HT-29 (cell line): ENCODE measurements around the genes EYS and RIMS1.

DNA sequence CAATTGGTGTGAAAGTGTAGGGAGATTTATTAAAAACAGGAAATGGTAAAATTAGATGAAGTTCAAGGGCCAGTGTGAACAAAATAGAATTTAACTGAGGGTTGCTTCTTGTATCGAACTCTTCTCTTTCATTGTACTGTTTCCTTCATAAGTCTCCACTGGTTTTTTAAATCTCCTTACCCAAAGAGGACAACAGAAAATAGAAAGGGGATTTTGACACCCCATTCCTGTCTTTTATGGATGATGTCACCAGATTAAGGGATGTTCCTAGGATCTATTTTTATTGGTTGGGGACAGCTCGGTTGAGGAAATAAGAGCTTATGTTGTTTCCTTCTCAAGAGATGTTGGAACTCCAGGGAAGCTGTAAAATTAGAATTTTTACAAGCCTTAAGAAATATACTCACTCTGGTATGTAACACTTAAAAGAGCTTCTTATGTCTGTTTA, 171.4 kb downstream of the PHF3 start:
- RAMPAGE, long total RNA, result no peak

GRCh38 chr6:64733399-64733786, 567.9 kb upstream of the ZC3H11C start:
- RAMPAGE, long total RNA, result no peak

GRCh38 chr6:65707061-65707460, at the start of gene EYS:
EYS (minus strand) TSS chr6:65707226.
- RAMPAGE, long total RNA, result no peak

GRCh38 chr6:68559170-68559369, 76.0 kb upstream of the ADGRB3 start:
- RAMPAGE, long total RNA, result no peak

- RAMPAGE, long total RNA, result no peak
Measured at GRCh38 chr6:69138830-69139632, 503.9 kb downstream of the ADGRB3 start.

DNA sequence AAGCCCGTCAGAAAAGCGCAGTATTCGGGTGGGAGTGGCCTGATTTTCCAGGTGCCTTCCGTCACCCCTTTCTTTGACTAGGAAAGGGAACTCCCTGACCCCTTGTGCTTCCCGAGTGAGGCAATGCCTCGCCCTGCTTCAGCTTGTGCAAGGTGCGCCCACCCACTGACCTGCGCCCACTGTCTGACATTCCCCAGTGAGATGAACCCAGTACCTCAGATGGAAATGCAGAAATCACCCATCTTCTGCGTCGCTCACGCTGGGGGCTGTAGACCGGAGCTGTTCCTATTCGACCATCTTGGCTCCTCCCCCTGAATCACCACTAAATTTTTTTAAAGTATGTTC, 351.6 kb downstream of the LMBRD1 start:
- RAMPAGE, long total RNA, result no peak

DNA sequence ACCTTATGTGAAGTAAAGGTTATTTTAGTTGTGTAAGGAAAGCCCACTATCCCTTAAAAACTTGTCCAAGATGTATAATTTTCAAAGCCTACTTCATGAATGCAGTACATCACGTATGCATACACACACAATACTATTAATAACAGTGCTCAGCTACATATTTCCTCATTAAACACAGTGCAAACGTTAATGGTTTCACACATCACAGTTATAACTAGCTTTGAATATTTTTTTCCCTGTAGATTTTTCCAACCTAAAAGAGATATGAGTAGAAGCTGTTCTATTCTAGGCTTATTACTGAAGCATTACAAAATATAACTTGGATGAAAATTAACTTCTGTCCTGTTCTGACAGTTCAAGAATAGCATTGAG, 6.3 kb downstream of the LMBRD1 start:
- RAMPAGE, long total RNA, result no peak

DNA sequence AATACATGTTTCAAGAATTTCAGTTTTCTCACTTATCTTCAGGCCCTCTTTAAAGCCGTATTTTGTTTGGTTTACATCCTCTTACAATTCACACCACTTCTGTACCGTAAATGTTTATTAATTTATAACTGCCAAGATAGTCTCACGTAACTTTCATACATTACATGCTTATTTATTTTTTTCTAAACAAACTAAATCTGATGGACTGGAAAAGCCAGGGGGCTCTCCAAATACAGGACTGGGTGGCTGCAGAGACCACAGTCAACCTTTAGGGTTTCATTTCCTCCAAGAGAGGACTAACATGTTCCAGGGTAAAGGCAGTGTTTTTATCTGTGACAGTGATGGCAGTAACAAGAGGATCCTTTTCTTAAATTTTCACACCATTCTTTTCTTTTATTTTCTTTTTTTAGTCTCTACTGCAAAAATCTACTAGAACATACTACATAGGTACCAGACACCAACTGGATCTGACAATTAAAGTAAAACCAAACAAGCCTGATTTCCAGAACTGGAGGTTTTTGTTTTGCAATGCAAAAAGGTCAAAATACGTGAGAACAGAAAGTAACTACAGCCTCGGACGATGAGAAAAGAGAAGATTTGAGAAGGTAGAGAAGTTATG, 1.3 kb downstream of the LMBRD1 start:
- RAMPAGE, long total RNA, result no peak

- RAMPAGE, long total RNA, result no peak
Measured at GRCh38 chr6:70398878-70400084, 14.0 kb upstream of the FAM135A start.

DNA sequence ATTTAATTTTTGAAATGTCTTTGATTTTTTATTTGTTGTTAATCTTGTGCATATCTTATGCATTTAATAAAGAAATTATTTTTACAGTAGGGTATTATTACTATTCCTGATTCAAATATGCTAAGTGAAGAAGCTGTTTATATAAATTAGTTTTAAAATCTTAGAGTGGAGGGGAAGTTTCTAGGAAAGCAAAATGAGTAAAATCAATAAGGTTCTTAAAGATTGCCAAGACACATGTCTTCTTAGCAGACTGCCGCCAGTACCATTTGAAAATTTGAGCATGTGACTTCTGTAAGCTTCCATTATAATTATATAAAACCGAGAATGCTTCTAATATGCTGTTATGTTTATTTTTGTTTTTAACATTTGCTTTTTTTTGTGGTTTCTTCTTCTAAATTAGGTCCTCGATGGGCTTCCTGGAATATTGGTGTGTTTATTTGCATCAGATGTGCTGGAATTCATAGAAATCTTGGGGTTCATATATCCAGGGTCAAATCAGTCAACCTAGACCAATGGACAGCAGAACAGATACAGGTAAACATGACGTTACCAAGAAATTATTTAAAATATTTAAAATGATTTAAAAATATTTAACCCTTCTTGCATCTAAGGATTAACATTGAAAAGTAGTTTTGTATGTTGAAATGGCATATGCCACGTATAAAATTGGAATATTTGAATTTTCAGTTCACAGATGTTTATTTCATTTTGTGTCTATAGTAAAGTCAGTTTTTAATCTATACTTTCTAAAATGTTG, 64.5 kb downstream of the SMAP1 start:
- RAMPAGE, long total RNA, result no peak

DNA sequence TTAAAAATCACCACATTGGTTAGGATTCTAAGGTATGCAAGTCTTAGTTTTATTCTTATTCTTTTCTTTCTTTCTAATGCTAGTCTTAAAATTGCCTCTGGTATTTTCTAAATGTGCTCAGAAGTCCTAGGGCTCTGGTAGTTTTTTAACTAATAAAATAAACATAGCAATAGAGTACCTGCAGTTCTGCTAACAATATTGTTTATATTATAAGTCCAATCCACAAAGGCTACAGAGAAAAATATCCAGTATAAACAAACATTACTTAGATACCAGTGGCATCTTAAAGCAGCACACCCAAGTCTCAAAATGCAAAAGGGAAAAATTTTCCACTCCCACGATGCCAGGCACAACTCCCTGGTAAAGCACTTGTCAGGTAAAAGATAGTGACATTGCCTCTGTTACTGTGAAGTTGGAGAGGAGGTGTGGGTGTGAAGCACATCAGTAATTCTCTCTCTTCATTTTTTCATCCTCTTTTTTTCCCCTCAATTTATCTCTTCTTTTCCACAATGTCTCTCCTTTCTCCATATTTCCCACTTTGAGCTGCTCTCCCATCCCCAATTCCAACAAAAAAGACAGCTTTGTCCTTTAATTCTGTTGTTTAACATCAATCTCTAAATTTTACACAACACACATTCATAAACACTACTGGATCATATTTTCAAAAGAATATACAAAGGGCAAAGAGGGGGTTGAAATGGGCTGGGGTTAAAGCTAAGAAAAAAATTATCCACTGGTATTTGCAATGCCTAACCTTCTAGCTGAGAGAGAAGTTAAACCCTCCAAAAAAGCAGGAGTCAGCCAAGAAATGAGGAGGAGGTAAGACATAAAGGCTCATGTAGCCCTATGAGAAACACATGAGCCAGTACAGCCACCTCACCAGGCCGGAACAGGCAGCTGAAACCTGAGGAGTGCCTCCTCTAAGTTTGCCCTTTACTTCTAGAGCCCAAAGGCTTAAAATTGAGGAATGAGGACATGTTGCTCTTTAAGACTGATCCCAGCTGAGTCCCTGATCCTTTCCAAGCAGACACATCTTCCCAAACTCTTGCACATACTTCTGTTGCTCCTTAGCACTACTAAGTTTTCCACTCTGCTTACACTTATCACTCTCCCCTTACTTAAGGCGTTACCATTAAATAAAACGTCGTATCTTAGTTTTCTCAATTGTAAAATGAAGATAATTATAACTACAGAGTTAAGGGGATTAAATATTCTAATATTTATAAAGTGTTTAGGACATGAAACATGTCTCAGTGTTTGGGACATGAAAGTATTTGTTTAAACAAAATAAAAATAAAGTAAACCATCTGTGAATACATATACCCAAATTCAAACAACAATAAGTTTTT, 123.7 kb downstream of the OGFRL1 start:
- RAMPAGE, long total RNA, result no peak

DNA sequence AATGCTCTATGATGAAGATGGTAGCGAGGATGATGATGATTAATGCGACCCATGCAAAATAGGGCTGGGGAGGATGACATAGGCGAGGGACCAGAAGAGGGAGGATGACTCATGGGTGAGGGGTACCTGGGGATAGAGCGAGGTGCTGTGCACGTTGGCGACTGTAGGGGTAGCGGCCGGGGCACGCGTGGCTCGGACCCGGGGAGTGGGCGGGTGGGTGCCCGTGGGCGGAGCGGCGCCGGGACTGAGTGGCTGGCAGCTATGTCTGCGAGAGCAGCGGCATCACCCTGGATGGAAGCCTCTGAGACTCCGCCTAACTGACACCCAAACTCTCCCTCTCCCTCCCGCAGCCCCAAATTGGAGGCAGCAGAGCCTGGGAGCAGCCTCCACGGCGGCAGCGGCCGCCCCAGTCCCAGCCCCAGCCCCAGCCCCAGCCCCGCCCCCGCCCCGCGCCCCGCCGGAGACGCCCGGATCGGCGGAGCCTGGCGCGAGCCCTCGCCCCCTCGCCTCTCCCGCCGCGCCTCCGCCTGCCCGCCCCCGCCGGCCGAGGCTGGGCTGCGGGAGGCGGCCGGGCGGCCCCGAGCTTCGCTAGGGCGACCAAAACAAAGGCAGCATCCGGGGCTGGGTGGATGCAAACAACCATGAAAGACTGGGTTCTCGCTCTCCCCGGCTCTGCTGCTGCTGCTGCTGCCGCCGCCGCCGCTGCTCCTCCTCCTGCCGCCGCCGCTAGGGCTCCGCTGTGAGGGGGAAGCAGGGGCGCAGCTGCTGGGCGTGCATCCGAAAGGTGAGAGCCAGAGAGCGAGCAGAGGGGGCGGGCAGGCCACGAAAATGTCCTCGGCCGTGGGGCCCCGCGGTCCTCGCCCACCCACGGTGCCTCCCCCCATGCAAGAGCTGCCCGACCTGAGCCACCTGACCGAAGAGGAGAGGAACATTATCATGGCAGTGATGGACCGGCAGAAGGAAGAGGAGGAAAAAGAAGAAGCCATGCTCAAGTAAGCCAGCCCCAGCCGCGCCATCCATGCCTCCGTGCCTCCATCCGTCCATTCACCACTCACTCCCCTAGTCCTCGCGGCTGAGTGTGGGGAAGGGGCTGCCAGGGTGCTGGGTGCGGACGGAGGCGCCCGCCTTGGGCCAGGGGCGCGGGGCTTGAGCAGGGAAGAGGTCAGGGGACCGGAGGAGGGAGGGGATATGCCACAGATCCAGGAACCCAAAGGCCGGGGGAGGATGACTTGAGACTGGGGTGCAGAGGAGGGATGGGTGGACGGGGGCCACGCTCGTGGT, at the start of gene RIMS1:
Gene RIMS1, plus strand, starts transcription at position 355 of the 1,281 bp plus-strand sequence.
- RAMPAGE, long total RNA, result no peak

GRCh38 chr6:72216120-72216862, 329.9 kb downstream of the RIMS1 start:
- RAMPAGE, long total RNA, result no peak

GRCh38 chr6:72654061-72654699, 32.3 kb downstream of the KCNQ5 start:
- RAMPAGE, long total RNA, result no peak

GRCh38 chr6:73388698-73389693, 5.6 kb upstream of the DDX43 start:
- RAMPAGE, long total RNA, result no peak

- RAMPAGE, long total RNA, result no peak
Measured at GRCh38 chr6:73518735-73519467, 1.9 kb downstream of the EEF1A1 start.

DNA sequence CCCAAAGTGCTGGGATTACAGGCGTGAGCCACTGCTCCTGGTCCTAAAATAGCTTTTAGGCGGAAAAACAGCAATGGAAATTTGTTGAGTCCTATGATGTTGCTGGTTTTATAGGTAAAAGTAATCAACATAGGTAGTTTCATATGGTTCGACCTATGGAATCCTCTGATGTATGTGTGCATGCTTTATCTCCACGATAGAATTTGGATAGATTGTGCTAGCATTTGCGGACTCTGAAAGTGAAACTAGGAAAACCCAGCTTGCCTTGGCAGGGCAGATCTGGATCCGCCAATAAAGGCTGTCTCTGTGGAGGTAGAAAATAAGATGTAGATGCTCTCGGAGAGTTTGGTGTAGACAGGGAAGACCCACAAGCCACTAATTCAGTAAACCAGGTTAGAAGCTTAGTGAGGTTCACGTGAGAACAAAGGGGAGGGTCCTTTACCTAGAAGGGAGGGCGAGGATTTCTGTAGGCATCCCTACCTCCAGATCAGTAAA, 1.0 kb upstream of the SLC17A5 start:
- RAMPAGE, long total RNA, result no peak

DNA sequence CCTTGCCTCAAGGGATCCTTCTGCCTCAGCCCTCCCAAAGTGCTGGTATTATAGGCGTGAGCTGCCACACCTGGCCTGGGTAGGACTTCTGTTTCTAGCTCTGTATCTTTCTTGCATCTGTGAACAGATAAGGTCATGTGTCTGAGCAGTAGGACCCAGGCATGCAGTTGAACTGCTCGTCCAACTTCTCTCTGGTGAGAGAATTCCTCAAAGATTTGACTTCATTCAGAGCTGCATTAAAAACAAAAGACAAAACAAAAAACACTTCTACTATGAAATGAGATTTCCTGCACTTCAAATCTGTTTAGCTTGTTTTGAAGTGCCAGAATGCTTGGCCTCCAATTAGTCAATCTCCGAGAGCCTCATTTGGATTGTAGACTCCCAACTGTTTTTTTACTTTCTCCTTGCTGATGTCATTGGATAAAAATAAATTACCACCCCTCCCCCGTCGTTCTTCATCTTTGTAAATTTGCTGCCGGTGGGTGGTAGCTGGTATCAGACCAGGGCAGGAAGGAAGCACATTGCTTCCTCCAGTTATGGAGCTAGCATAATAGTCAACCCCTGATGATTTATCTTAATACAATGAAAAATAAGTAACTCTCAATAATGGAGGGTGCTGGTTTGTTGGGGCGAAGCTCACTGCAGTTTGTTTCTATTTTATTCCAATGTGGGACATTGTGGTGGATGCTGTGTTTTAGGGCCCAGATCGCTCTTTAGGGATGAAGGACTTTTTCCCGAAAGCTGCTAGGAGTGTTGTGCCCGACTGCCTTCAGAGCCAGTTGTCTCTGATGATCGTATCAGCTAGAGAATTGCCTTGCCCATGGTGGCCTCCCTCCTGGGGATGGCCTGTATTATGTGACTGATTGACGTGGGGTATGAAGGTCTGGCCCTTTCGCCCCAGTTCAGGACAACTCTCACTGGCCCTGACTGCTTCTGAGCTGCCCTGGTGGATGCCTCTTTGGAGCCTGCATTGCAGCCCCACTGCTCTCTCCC, 17.8 kb downstream of the CD109 start:
- RAMPAGE, long total RNA, result no peak

DNA sequence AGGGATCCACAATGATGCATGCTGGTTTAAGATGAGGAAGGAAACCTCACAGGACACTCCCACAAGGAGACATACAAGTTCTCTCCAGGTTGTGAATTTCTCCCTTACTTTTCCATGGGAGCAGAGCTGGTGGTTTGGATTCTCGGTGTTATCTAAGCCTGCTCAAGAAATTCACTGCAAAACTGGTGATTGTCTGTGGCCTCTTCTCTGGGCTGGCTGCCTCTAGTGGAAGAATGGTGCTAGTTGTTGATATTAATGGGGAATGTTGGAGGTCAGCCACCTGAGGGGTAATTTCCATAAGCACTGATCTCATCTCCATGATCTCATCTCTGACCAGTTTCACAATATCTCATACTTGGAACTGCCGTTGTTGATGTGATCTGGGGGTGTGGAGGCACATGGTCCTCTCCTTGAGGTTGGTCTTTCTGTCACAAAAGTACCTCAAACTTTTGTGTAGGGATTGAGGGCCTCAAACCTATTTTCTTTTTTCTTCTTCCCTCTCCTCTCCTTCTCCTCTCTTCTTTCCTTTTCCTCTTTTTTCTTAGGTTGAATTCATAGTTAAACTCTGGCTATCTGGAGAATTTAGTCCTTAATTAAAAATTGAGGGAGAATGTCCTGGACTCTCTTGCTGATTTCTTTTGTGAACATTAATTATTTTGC, 102.6 kb downstream of the CD109 start:
- RAMPAGE, long total RNA, result no peak

- RAMPAGE, long total RNA, result no peak
Measured at GRCh38 chr6:73840626-73841694, 145.0 kb downstream of the CD109 start.